ENCODE measurements around a stretch of chr2.

DNA sequence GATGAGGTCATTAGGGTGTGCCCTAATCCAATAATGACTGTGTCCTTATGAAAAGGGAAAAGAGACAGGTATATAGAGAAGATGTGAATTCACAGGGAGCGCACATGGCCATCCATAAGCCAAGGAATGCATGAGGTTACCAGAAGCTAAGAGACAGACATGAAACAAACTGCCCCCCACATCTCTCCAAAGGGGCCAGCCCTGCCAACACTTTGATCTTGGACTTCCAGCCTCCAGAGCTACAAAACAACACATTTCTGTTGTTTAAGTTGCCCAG lies 2.2 kb upstream of the HPCAL1 start:
- PRO-cap, 2 experiments = no peak in any of the 2 experiments

DNA sequence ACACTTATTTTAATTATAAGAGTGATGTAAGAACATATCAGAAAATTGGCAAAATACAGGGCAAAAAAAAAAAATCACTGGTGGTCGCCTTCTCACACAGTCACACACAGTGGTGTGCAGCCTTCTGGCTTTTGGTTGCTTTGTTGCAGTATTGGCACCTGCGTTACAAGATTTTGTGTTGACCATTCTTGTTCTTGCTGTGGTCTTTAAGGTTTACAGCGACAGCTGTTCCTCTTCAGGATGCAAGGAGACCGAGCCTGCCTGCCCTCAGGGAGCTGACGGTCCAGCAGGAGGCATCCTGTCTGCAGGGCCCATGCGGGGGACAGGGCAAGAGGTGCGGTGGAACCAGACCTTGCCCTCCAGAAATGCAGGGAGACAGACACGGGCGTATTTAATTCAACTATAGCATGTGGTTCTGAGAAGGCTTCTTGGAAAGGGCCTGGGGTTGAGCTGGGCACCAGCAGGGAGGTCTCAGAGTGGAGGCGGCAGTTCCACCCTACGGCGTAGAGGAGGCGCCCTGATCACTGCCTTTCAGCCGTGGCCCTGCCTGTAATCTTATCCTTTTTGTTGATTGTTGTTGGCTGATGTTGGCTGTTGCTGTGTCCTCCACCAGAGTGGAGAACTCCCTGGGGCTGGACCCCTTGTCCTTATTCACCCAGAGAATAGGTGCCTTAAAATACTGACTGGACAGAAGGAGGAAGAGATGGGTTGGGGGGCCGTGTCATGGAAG lies 71.7 kb downstream of the HPCAL1 start:
- PRO-cap, 2 experiments = no peak in any of the 2 experiments

DNA sequence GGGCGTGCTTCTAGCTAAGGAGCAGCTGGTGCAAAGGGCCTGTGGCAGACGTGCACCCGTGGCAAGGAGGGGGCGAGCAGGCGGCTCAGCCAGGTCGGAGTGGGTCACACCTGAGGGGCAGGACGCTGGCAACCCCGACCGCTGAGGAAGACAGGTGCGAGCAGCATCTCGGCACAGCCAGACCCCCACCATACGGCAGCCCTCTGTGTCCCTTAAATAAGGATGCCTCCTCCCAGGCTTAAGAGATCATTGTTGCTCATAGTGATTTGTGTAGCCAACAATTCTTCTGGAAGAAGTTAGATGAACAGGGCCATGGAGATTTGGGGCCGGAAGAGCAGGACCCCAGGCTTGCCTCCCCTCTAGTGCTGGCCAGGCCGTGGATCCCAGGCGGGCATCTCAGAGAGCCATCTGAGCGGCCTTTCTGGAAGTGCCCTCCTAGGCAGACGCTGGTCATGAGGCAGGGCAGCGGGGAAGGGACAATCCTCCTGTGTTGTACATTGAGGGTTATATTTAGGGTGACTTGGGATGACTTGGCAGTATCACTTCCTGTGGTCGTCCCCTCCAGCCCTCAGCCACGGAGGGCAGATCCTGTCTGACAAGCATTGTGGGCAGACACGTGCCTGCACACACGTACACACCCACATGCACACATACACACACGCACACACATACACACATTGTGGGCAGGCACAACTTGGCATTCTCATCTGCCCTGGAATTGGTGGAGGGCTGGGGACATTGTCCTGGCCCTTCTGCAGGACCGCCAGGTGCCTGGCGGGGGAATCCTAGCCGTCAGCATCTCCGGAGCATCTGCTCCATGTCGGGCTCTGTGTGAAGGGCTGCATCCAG lies 47.8 kb downstream of the ODC1 start:
- PRO-cap, 2 experiments = no peak in any of the 2 experiments

DNA sequence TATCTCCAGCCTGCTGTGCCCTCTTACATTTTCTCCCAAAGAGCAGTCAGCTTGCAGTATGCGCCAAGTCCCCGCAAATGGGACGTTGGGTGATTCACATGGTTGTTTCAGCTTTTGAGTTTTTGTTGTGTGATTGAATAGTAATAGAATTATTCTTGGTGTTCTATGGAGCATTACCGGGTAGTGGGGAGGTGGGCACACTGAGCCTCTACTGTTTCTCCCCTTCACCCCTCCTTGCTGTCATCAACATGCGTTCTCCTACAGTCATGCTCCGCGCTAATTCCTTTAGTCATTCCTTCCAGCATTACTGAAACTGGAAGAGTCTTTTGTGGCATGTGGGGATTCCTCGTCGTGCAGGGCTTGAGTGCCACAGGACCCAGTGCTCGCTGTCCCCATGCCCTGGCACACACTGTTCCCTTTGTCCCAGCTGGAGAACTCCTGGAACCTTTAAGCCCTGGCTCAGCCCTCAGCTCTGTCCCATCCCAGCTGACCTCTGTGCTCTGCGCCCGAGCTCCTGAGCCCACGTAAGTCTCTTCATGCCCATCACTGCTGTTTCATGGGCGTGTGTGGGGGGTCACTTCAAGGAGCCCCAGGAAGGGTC lies 42.2 kb downstream of the ODC1 start:
- PRO-cap, 2 experiments = peak in 1 of 2 experiments; most common plus-strand start position 462 of the sequence (in 1); most common minus-strand start position 366 of the sequence (in 1)

GRCh38 chr2:10409050-10409544 lies 39.0 kb downstream of the ODC1 start:
- PRO-cap, 2 experiments = no peak in any of the 2 experiments

DNA sequence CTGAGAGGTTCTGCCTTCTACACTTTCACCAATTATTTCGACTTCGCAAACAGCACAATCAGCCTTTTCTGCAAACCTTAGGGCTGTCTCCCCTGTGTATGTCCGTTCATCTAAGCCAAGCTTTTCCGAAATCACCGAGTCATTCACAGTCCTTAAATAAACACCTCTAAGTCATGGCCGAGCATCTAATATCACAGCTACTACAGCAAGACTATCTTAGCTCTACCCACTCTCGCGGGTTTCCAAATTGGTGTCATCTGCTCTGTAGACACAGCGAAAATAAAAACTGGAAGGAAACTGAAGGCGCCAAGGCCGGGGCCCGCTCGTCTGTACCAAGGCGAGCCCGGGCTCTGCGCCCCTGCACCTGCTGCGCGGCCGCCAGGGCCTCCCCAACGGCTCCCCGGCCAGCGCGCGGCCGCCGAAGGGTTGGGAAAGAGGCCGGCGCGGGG lies 705 bp downstream of the ODC1 start:
- PRO-cap, 2 experiments = no peak in any of the 2 experiments

GRCh38 chr2:10452155-10452784 lies 4.1 kb upstream of the ODC1 start:
- PRO-cap, 2 experiments = no peak in any of the 2 experiments

GRCh38 chr2:10548587-10549286 lies 100.6 kb upstream of the ODC1 start:
- PRO-cap, 2 experiments = no peak in any of the 2 experiments

GRCh38 chr2:10584672-10585425 lies 104.9 kb downstream of the NOL10 start:
- PRO-cap, 2 experiments = no peak in any of the 2 experiments

DNA sequence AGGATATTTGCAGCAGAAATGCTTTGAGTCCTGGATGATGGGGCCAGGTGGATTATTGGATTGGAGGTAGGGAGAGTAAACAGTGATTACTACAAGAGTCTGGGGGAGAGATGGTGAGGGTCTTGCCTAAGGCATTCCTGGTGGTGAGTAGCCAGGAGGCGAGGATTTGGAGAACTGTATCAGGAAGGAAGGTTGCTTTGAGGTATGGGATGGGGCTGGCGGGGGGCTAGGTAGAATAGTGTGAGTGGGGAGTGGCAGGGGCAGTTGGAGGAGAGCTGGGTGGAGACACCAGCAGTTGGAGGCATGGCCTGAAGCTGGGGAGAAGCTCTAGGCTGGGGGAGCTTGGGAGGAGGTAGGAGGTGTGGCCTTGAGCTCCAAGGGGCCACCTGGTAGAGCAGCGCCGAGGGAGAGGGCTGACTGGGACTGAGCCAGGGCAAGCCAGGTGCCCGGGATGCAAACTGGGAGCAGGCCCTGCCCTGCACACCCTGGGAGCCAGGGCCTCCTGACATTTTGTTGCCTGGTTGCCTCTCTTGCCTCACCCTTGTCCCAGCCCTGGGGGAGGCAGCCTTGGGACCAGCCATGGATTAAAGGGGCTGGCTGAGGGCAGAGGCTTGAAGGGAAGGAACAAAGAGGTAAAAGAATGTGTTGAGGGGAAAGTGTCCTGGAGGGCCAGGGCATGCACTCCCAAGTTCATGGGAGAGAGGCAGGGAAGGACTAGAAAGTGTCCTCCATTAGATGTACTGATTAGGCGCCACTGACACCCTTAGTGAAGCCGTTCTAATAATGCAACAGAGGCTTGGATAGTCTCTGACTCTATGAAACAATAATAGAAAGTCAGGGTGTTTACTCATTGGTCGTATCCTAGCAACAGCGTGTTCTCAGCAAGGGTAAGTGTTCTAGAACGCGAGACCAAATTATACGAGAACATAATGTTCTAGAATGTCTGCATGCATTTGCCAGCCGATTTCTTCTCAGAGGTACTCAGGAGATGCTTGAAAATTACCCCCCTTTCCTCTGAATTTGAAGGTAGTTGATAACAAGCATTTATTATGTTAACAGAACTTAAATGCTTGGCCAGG lies 33.2 kb upstream of the PDIA6 start:
- PRO-cap, 2 experiments = peak in 1 of 2 experiments; most common plus-strand start position 927 of the sequence (in 1); most common minus-strand start position 800 of the sequence (in 1)

DNA sequence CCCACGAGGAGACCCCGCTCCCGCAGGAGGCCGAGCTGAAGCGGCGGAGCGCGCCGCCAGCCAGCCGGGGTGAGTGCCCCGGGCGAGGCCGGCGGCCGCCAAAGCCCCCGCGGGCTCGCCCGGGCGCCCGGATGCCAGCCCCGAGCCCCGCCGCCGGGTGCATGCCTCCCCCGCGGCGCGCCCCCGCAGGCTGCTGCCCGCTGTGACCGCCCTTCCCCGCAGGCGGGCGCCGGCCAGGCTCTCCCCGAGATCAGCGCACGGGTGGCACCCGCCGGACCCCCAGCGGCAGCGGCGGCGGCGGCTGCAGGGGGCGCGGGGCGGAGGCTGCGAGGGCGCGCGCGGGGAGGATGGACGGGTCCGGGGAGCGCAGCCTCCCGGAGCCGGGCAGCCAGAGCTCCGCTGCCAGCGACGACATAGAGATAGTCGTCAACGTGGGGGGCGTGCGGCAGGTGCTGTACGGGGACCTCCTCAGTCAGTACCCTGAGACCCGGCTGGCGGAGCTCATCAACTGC lies 402 bp downstream of the KCNF1 start:
- PRO-cap, 2 experiments = no peak in any of the 2 experiments

DNA sequence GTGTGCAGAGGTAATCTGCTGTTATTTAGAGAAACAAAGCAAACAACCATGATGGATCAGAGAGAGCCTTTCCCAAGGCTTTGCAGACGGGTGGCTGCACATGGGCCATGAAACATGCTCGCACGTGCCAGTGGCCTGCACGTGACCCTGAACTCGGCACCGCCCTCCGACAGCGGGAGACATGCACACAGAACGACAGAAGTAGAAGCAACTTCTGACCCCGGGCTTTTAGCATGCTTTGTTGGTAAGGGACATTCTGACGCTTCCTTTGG lies 108.7 kb upstream of the C2orf50 start:
- PRO-cap, 2 experiments = no peak in any of the 2 experiments

DNA sequence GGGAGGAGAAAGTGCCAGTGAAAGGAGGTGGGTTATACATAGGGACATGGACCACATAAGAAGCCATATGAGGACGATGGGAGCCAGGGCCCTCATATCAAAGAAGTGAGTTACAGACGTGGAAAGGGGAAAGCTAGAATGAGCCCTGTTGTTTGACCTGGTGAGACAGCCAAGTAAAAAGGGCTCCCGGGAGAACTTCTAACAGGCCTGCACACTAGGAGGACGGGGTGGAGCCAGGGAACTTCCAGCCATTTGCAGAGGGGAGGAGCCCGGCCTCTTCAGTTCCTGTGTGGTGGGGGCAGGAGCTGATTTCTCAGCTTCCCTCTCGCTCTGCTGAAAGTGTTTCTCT lies 61.7 kb upstream of the C2orf50 start:
- PRO-cap, 2 experiments = no peak in any of the 2 experiments

- PRO-cap, 2 experiments = no peak in any of the 2 experiments
These were observed 42.2 kb downstream of the SLC66A3 start for GRCh38 chr2:11197301-11197975.

GRCh38 chr2:11208044-11208572 lies 52.8 kb downstream of the SLC66A3 start:
- PRO-cap, 2 experiments = no peak in any of the 2 experiments

- PRO-cap, 2 experiments = no peak in any of the 2 experiments
These were observed 74.6 kb downstream of the ROCK2 start for GRCh38 chr2:11269704-11270300.

DNA sequence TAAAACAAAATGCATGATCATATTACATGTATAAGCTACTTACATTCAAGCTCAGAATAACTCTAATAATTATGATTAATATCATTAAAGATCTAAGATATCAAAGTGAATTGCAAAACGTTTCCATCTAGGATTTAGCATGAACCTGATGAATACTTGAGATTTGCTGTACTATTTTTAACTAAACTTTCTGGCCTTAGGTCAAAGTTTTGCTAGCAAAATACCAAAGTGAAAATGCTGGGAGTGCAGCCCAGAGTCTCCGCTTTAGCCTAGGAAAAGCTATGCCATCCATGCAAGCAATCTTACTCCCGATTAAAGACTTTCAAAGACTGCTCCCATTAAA lies 2.1 kb downstream of the ROCK2 start:
- PRO-cap, 2 experiments = peak in 1 of 2 experiments; most common plus-strand start position 226 of the sequence (in 1)

GRCh38 chr2:11385756-11386206 lies 41.3 kb upstream of the ROCK2 start:
- PRO-cap, 2 experiments = no peak in any of the 2 experiments

DNA sequence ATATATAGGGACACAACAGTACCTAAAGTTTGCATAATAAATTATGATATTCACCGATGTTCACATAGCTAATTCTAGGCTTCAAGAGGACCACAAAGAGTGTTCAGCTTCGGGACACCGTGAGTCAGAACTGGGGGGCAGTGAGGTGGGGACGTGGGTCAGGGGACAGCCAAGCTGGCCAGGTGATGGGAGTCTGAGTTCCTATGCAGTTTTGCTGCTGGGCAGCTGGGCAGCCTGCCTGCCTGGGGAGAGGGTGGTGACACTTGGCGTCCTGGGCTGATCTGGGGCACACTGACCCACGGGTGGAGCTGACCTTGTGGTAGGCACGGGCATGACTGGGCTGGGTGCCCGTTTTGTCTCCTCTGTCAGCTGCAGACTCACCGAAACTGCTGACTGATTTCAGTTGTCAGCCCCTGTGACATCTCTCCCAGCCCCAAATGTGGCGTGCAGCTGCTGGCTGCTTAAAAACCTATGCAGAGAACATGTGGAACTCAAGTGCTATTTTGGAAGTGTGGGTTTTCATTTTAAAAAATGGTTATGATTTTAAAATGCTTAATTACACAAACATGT lies 32.6 kb upstream of the E2F6 start:
- PRO-cap, 2 experiments = peak in 2 of 2 experiments; most common plus-strand start position 418 of the sequence (in 1); most common minus-strand start position 283 of the sequence (in 1)

GRCh38 chr2:11499015-11499656 lies 33.2 kb upstream of the E2F6 start:
- PRO-cap, 2 experiments = no peak in any of the 2 experiments

Measured in heart right ventricle (tissue), 2 donors.